Bronchus fibroblast of lung (primary cell): ENCODE measurements around a stretch of chr19.

DNA sequence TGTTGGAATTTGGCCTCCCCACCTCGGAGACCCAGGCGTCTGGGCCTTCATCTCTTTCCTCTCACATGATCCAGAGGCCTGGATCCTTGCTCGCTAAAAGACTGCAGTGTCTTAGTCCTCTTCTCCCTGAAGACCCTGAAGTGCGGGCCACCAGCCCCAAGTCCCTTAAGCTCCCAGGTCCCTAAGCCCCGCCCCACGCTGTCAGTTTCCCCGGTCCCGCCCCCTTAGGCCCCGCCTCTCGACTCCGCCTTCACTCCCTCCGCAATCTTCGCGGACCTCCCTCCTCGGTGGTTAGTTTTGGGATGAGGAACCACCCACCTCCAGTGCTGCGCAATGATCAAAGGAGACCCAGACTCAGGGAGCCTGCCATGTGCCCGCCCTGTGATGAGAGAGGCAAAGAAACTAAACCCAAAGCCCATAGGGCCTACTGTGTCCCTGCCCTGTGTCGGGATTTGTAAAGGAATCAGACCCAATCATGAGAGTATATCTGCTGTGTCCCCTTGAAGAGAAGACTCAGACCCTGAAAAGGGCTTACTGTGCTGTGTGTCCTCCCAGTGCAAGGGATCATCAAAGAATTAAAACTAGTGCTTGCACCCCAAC, 3.1 kb upstream of the COX6B1 start:
- RAMPAGE, long total RNA = no peak

DNA sequence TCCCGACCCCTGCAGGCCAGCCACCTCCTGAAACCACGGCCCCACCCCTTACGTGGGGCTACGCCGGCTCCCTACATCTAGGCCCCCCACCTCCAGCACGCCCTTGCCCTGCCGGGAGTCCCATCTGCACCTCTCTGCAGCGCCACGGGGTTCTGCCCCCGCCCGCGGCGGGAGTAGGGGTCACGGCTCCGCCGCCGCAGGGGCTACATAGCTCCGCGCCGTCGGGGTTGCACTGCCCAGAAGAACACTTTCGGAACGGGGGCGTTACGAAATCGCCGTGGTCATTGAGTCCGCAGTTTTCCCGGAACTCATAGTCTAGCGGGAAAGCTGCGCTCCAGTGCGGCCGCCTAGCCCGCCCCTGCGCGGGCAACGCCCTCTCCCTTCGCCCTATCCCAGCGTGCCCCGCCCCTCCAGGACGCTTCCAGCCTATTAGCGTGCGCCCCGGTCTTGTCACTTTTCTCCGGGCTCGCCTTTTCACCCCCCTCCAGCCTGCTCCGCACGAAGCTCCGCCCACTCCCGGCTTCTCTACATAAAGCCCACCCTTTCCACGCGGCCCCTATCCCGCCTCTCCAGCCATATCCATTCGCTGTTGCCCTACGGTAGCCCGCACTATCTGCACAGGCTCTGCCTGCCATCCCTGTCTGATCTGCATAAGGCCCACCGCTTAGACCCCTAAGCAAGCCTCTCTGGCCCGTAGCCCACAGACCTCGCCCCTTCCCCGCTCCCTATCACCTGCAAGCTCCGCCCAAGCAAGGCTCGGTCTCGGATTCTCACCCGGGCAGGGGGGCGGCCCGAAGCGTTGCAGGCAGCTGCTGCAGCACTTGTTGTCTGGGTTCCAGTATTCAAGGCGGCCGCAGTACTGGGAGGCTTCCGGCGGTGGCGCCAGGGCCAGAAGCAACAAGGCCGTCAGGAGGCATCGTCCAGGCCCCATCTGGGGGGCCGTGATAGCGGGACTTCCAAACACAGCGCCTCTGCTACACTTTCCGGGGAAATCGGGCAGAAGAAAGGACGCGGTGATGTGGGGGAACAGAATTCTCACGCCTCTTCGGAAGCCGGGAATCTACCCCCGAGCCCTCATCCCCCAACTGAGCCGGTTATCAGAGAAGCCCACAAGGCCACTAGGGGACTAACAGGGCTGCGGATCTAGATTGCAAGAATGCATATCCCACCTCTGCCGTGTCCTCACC, 1.6 kb downstream of the IGFLR1 start:
- RAMPAGE, long total RNA = start-site peak on the minus strand centred at position 334 of the sequence, 62 bp wide, 17 and 20 reads in 2 replicates

DNA sequence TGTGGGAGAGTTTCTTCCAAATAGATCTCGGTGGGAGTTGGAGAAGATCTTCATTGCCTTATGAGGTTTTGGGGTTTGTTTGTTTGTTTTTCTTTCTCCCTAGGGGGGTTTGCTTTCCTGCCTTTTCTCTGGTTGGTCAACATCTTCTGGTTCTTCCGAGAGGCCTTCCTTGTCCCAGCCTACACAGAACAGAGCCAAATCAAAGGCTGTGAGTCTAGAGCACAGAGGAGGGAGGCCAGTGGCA, 787 bp downstream of the PSENEN start:
- RAMPAGE, long total RNA = no peak

- RAMPAGE, long total RNA = no peak
Measured at GRCh38 chr19:35750152-35750848, 1.9 kb downstream of the LIN37 start.

DNA sequence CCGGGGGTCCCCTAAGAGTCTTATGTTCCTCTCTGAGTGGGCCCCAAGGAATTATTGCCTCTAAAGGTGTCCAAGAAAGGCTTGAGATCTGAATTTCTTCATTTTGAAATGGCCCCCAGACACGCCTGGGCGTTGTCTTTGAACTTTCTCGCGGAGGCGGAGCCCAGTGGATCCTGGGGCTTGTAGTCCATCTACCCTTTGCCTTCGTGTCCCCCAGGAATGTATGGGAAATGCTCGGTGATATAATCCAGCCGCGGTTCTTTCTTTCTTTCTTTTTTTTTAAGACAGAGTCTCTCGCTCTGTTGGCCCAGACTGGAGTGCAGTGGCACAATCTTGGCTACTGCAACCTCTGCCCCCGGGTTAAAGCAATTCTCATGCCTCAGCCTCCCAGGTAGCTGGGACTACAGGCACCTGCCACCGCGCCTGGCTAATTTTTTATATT, 449 bp downstream of the PROSER3 start:
- RAMPAGE, long total RNA = no peak

DNA sequence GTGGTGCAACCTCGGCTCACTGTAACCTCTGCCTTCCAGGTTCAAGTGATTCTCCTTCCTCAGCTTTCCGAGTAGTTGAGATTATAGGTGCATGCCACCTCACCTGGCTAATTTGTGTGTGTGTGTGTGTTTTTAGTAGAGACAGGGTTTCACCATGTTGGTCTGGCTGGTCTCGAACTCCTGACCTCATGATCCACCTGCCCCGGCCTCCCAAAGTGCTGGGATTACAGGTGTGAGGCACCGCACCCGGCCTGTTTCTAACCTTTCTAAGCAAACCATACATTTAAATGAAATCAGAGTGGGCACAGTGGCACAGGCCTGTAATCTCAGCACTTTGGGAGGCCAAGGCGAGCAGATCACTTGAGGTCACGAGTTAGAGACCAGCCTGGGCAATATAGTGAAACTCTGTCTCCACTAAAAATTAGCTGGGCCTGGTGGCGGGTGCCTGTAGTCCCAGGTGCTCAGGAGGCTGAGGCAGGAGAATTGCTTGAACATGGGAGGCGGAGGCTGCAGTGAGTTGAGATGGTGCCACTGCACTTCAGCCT, 3.2 kb upstream of the ARHGAP33 start:
- RAMPAGE, long total RNA = no peak

DNA sequence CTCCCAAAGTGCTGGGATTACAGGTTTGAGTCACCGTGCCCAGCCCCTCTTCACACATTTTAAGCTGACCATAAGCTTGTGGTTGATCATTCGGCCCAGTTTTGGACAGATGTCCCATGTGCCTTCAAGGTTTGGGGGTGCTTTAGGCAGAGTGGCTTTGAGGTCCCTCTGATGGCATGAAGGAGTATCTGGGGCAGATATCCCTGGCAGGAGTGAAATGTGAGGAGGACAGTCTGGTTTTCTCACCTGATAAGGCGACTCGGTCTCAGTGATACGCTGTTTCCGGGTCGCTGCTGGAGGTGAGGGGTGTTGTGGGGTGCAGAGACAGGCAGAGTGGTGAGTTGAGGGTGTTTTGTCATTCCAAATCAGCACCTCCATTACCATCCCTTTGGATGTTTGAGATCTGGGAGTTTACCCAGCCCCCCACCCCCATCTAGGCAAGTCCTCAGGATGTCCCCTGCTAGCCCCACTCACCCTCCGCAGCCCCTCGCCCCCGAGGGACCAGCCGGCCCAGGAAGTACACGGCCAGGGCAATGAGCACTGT, 1.1 kb downstream of the TYROBP start:
- RAMPAGE, long total RNA = no peak

DNA sequence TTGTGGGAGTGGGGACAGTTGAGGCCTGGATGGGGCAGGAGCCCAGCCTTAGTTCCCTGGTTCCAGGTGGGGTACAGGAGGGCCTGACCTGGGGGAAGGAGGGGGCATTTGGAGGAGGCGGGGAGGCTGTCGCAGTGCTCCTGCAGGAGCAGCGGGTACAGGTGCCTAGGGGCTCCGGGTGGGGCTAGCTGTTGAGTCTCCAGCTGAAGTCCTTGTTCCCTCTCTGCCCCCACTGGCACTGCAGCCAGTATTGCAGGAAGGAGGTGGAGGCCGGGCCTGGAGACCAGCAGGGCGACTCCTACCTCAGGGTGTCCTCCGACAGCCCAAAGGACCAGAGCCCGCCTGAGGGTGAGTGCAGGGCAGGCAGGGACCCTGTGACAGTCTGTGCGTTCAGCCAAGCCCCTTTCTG, 10.0 kb upstream of the OVOL3 start:
- RAMPAGE, long total RNA = no peak

DNA sequence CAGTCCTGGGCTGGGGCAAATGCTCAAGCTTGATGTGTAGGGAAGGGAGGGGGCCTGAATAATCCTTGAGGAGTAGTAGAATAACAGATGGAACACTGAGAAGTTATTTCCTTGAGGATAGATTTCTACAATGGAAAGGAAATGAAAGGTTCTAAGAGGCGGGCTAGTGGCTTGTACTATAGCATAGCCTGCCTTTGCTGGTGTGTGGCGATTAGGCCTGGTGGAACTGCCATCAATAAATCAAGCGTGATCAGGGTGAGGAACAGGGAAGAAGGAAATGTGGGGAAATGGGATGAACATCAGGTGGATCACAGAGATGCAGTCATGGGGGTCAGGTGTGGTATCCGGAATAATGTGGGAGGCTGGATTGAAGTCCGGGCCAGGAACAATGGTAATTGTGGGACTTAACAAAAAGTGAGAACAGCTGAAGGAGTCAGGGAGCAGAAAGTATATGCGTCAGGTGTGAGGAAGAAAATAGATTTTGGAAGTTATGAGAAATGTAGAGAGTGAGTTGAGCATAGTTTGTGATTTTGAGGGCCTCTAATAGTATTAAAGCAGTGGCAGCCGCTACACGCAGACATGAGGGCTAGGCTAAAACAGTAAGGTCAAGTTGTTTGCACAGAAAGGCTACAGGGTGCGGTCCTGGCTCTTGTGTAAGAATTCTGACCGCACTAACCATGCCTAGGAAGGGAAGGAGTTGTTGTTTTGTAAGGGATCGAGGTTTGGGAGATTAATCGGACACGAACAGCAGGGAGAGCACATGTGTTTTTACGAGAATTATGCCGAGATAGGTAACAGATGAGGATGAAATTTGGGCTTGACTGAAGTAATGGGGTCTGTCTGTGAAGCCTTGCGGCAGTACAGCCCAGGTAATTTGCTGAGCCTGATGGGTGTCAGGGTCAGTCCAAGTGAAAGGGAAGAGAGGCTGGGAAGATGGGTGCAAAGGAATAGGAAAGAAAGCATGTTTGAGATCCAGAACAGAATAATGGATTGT, 5.0 kb upstream of the COX7A1 start:
- RAMPAGE, long total RNA = no peak

GRCh38 chr19:36169195-36169784, 17.0 kb upstream of the COX7A1 start:
- RAMPAGE, long total RNA = no peak

- RAMPAGE, long total RNA = no peak
Measured at GRCh38 chr19:36257233-36258098, 42.6 kb downstream of the ZNF146 start.

- RAMPAGE, long total RNA = no peak
Measured at GRCh38 chr19:36417312-36417979, 998 bp downstream of the ZFP82 start.

GRCh38 chr19:36746037-36746524, 26.5 kb downstream of the ZNF850 start:
- RAMPAGE, long total RNA = no peak

DNA sequence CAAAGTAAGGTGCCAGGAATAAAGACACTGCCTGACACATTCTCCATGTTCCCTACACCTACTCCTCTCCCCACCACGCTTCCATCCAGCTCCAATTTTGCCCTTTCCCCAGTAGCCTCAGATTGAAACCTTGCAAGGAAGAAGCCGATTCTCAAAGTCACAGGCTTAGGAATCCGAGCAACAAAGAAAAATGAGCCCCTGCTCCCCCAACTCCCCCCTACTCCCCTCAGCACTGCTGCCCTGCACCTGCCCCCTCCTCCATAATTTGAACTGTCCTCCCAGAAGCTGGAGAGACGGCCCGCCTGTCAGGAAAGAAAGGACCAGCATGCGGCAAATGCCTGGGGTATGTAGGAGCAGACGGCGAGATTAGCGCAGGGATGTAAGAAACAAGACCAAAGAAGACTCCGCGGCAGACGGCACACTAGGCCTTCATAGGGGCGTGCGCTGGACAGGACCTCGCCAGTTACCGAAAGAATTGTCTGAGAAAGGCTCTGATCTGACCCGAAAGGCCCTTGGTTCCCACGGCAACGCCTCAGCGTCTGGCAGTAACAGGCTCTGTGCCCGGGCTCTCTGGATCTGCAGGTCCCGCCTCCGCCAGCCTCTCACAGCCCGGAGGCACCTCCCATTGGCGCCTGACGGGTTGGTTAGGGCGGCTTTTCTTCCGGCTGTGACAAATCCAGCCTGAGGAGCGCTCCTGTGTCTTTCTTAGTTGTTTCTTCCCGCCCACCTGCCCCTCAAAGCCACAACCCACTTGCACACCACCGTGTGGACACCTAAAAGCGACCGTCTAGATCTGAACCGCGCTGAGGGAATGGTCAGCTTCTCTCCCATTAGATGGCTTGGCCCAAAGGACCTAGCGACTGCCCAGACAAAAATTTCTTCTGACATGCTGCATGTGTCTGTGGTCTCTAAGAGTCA, 21.9 kb upstream of the ZNF875 start:
- RAMPAGE, long total RNA = no peak

- RAMPAGE, long total RNA = no peak
Measured at GRCh38 chr19:37618958-37619435, 24.3 kb downstream of the ZNF540 start.

DNA sequence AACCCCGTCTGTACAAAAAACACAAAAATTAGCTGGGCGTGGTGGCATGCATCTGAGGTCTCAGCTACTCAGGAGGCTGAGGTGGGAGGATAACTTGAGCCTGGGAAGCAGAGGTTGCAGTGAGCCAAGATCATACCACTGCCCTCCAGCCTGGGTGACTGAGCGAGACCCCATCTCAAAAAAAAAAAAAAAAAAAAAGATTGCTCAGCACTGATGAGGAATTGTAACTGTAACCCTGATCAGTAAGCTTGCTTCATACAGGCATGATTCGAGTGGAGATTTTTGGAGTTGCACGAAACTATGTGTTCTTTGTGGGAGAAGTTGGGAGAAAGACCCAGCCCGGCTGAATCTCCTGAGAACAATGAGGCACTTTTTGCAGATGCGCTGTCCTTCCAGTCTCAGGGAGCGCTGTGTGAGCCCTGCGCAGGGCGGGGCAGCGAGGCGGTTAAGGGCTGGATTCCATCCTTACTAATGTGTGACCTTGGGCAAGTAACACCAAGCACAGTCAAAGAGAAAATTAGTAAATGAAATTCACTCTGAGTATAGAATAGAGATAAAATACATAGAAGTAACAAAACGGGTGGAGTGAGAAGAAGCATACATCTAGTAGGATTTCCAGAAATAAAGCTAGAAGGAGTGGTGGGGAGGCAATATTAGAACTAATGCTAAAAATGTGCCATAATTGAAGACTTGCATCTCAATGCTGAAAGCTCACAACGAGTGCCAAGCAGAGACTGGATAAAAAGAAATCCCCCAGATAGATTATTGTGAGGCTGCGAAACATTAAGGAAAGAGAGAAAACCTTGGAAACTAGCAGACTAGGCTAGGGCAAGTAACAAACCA, 76.9 kb downstream of the SIPA1L3 start:
- RAMPAGE, long total RNA = no peak

DNA sequence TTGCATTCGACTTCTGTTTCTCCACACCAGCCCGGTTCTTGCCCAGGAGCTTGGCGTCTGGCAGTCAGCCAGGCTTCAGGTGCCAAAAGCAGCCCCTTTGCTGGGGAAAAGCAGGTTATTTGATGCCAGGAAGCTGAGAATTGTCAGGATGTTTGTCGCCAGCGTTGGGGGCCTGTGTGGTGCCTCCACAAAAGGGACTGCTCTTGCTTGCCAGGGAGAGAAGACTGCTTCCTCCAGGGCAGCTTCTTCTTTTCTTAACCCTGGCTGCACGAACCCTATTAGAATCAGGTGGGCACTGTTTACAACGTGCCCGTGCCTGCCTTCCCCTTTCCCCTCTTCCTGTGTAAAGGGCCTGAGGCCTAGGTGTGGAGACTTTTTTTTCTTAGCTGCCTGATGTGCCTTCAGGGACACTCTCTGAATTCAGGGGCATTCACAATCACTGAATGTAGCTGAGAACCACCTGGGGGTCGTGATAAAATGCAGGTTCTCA, 79.4 kb downstream of the SIPA1L3 start:
- RAMPAGE, long total RNA = no peak

DNA sequence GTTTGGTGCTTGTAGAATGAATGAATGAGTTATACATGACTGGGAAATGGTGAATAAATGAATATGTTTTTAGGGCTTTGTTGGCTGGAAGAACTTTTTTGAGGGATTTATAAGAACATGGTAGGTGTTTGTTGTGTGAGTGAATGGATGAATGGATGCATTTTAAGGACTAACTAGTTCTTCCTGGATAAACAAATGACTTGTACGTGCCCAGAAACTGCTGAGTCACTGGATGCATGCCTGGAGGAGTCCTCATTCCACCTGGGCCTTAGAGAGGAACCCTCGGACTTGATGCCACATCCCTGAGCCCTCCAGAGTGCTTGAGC, 153.5 kb downstream of the DPF1 start:
- RAMPAGE, long total RNA = no peak

- RAMPAGE, long total RNA = no peak
Measured at GRCh38 chr19:38111646-38112078, 112.4 kb downstream of the DPF1 start.

DNA sequence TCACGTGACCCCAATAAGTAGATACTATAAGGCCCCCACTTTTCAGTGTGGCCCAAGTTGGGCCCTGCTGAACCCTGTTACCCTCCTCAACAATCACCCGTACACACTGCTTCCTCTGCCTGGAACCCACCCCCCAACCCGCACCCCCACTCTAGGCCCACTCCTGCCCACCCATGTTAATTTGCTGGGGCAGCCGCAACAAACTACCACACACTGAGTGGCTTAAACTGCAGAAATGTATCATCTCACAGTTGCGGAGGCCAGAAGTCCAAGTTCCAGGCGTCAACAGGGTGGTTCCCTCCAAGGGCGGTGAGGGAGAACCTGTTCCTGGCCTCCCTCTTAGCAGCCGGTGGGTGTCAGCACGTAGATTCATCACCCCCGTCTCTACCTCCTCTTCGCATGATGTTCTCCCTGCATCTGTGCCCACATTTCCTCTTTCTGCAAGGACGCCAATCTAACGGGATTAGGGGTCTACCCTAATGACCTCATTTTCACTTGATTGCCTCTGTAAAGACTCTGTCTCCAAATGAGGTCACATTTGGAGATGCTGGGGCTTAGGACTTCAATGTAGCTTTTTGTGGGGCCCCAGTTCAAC, 38.6 kb downstream of the DPF1 start:
- RAMPAGE, long total RNA = no peak